Neural progenitor cell (in vitro differentiated cells): ENCODE results near the genes H2AC16, H2AC17 and OR2B3.

DNA sequence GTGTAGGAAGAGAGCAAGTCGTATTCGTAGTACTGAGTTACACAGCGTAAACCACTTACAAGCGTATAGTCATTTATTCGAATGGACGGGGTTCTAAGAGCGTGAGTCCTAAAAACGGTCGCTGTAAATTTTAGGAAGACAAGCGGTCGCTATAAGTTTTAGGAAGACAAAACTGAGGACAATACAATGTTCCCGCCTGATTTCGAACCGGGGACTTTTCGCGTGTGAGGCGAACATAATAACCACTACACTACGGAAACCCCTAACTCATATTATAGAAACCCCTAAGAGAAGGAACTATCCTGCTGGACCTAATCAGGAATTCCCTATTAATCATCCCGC lies 79.4 kb downstream of the H2BC13 start:
- RAMPAGE, long total RNA: no peak

- RAMPAGE, long total RNA: no peak
These were observed 1.9 kb downstream of the H4C12 start for GRCh38 chr6:27829421-27829846.

DNA sequence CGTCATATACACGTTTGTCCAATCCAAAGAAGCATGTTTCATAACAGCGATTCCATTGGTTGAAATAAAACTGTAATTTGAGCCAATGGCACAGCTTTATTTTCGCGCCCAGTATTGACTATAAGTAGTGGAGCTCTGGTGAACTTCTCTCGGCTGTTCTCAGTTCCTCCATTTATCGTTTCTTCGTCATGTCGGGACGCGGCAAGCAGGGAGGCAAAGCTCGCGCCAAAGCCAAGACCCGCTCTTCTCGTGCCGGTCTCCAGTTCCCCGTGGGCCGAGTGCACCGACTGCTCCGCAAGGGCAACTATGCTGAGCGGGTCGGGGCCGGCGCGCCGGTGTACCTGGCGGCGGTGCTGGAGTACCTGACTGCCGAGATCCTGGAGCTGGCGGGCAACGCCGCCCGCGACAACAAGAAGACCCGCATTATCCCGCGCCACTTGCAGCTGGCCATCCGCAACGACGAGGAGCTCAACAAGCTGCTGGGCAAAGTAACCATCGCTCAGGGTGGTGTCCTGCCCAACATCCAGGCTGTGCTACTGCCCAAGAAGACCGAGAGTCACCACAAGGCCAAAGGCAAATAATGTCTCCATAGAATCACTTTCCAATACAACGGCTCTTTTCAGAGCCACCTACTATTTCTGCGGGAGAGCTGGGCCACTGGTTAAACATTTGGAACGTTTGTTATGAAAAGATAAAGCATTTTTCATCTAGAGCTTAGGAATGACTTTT lies at the start of gene H2AC16:
Gene H2AC16 (plus strand): TSS at position 151 of the 729 bp plus-strand sequence.
- RAMPAGE, long total RNA: start-site peak on the plus strand centred at position 165 of the sequence, 31 bp wide, 1,179 and 4,391 reads in 2 replicates

DNA sequence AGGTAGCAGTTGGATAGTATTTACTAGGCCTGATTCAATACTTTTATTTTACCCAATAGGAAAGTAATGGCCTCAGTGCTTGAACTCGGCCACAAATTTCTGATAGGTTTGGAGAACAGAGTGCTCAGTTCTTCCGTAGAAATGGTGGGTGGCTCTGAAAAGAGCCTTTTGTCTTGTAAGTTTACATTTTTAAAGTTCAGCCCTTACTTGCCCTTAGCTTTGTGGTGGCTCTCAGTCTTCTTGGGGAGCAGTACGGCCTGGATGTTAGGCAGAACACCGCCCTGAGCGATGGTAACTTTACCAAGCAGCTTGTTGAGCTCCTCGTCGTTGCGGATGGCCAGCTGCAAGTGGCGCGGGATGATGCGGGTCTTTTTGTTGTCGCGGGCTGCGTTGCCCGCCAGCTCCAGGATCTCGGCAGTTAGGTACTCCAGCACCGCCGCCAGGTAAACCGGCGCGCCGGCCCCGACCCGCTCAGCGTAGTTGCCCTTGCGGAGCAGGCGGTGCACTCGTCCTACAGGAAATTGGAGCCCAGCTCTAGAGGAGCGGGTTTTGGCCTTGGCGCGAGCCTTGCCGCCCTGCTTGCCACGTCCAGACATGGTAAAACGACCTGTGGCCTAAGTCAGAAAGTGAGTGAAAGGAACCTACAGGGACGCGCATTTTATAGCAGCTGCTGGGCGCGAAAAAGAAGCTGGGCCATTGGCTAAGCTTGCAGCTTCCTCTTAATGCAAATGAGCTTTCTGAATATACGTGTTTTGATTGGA lies at the start of gene H2AC17:
Gene H2AC17 (minus strand): TSS at position 632 of the 761 bp plus-strand sequence.
- RAMPAGE, long total RNA: no peak

- RAMPAGE, long total RNA: no peak
These were observed 10.5 kb downstream of the ZNF165 start for GRCh38 chr6:28090816-28091276.

DNA sequence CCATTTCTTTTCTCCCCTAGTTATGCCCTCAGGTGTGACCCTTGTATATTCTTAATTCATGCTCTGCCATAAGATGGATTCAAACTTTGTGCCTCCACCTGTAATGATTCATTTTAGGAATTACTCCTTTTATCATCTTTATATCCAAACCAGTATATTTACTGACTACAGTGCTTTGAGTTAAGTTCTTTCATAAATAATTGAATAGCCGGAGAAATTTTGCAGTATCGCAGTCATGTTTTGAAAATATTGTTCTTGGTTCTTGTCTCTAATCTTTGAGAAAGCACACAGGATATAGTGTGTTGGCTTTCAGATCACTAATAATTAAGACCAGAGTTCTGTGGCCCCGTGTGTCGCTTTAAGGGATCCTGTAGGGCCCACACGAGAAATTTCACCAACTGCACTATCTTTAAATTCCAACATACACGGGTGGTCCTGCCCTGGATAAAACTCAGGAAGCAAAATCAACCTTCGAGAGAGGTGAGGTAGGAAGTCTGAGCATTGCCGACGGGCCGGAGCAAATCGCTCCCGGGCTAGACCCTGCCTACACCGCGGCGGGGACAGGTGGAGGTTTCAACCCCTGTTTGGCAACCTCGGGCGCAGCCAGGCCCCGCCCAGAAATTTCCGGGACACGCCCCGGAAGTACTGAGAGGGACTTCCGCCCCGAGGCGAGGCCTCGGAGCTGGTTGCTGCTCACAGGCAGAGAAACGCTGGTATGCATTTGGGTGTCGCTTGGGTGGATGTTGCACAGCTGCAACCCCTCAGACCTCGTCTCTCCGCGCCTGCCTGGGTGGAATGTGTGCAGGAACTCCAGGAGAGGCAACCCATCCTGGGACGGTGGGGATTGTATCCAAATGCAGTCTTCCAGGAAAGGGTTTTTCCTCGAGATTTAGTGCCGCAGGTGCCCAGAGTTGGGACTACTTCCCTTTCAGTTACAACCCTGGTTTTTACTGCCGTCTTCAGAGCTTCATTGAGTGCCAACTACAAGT lies 19.7 kb downstream of the ZKSCAN8 start:
- RAMPAGE, long total RNA: no peak

GRCh38 chr6:28399119-28399501 lies 437 bp downstream of the ZSCAN12 start:
- RAMPAGE, long total RNA: no peak

- RAMPAGE, long total RNA: no peak
These were observed 27.7 kb downstream of the GPX5 start for GRCh38 chr6:28553385-28553712.

DNA sequence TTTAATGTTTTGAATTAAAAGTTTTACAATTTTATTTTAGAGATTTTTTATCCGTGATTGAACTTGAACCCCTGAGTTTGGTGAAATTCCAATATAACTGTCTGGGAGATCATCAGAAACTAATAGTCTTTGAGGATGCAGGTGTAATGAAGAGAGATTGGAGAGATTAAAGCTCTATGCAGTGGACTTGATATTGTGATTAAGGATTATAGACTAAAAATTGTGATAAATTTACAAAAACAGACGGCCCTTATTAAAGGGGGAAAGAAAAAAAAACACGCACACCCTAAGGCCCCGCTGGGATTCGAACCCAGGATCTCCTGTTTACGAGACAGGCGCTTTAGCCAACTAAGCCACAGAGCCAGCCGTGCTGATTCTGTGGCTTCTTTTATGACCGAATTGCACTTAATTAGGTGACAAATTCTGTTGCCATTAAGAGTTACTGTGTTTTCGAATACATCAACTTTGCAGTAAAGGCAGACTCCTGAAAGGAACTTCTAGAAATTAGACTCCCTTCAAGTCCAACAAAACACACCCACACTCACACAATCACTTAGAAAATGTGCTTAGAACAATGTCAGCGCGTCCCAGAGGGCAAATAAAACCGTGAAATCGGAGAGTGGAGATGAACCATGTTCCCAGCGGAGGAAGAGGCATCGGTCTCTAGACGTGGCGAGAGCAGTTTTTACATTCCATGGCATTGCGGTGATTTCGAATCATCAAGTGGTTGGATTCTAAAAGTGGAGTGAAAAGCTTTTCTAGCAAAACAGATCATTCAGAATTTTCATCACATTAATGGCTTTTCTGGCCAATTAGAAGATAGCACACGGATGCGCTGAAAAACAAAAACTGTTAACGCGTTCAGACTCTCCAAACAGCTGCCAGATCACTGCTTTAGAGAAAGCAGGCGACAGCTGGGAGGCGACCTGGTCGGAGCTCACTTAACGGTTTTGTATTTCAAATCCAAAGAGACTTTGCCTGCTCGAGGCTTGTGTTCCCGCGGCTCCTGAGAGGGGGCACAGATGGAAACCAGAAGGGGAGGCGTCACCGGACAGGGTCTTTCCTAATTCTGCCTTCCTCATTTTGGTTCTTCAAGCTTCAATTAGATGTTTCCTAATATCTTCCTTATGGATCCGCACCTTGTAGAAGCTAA lies 61.2 kb upstream of the SCAND3 start:
- RAMPAGE, long total RNA: no peak

DNA sequence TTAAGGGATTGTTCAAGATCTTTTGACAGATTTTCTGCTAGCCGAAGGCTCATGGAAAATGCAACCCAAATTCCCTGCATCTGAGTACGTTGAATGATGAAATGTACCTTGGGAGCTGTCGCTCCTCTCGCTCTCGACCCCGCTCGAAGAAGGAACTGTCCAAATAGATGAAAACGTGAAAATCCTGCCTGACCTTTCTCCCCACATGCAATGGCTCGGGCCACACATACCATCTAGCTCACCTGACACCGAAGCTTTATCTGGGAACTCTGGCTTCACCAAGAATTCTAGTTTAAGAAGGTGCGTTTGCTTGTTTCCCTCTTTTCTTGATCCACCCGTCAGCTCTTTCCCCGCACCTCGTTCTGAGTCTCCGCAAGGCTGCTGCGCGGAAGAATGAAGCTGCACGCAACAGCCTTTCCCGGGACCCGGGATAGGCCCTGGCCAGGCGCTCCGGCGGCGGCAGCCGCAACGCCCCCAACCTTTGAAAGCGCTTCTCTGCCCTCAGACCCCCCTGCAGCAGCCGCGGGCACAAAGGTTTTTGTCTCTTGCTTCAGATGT lies 87.1 kb upstream of the SCAND3 start:
- RAMPAGE, long total RNA: no peak

DNA sequence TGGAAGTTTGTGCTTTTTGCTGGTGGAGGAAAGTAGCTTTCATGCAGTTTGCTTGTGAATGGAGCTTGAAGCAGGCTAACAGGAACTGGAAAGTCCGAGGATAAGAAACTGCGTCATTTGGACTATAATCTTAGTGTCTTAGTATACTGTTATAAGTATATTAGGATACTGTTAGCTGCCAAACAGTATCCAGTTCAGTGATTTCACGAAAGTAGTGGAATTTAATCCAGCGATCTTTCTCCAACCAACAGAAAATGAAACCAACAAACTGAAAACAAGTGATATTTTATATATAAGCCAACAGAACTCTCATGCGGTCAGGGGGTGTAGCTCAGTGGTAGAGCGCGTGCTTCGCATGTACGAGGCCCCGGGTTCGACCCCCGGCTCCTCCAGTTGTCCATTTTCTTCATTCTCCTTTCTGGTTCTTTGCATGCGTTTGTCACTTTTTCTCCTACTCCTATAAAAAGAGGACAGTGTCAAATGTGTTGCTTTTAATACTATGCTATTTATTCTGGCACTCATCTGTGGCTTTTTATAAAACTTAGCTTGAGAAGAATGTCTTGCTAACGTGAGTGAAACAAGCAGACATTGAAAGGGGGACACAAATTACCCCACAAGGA lies 142.0 kb upstream of the SCAND3 start:
- RAMPAGE, long total RNA: no peak

- RAMPAGE, long total RNA: no peak
These were observed 159.7 kb downstream of the TRIM27 start for GRCh38 chr6:28763896-28764606.

- RAMPAGE, long total RNA: no peak
These were observed 59.9 kb downstream of the TRIM27 start for GRCh38 chr6:28863357-28864752.

DNA sequence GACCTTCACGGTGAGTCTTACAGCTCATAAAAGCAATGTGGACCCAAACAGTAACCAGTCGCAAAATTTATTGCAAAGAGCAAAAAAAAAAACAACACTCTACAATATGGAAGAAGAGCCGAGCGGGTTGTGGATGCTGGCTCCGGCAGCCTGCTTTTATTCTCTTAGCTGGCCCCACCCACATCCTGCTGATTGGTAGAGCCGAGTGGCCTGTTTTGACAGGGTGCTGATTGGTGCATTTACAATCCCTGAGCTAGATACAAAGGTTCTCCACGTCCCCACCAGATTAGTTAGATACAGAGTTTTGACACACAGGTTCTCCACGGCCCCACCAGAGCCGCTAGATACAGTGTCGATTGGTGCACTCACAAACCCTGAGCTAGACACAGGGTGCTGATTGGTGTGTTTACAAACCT lies 25.4 kb upstream of the TRIM27 start:
- RAMPAGE, long total RNA: no peak

GRCh38 chr6:29087140-29087655 lies at the start of gene OR2B3:
Gene OR2B3, minus strand, starts transcription at chr6:29087313.
- RAMPAGE, long total RNA: no peak

DNA sequence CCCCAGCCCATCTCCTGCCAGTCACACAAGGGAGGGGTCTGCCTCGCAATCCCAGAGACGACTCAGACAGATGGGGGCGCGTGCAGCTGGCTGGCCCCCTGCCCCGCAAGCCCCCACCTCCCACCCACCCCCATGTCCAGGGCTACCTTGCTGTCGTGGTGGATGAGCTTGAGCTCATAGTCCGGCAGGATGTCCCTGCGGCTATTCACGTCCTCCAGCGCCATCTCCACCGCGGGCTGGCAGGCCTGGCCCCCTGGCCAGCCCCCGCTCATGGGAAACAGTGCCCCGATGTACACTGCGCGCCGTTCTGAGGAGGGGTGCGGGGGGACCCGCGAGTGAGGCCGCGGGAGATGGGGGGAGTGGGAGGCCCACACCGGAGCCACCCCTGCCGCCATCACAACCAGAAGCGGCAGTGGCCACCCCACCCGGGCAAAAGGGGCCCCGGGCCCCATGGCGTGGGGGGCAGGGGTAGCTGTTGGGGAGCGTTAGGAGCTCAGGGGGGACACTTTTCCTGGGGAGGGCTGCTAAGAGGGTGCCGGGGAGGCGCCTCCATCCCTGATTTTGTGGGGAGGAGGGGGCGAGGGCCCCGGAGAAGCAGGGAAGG lies 5.5 kb downstream of the GABBR1 start:
- RAMPAGE, long total RNA: no peak

DNA sequence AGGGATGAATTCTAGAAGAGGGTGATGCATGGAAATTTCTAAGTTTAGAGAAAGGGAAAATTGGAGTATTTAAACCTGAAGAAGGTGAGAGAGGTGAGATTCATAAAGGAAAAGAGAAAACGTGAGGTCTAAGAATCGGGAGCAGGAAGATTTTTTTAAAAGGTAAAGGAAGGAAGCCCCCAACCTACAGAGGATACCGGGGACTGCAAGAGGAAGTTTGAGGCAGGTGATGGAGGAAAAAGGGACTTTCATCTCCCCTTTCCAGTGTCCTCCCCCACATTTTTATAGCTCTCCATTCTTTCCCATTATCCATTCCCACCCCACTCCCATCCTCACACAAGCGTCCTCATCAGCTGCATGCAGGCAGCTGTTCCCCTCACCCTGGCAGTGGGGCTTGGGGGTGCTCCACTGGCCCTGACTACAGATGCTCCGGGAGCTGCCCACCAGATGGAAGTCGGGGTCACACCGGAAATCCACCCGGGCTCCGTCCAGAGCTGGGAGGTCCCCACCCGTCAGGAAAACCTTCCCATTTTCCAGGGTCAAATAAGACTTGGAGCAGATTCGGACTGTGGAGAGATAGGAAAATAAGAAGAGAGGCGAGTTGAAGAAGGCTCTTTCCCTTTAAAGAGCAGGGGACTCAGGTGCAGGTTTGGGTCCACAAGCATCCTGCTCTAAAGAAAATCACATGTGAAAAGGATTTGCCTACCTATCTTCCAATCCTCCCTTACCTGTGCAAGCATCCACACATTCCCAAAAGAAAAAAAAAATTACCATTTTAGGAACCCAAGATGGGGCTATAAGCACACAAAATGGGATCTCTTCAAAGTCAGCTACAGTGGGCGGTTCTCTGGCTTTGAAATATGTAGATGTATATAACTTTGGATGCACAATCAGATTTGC lies 2.7 kb downstream of the GABBR1 start:
- RAMPAGE, long total RNA: no peak

- RAMPAGE, long total RNA: no peak
These were observed 8.7 kb upstream of the GABBR1 start for GRCh38 chr6:29641720-29642079.

DNA sequence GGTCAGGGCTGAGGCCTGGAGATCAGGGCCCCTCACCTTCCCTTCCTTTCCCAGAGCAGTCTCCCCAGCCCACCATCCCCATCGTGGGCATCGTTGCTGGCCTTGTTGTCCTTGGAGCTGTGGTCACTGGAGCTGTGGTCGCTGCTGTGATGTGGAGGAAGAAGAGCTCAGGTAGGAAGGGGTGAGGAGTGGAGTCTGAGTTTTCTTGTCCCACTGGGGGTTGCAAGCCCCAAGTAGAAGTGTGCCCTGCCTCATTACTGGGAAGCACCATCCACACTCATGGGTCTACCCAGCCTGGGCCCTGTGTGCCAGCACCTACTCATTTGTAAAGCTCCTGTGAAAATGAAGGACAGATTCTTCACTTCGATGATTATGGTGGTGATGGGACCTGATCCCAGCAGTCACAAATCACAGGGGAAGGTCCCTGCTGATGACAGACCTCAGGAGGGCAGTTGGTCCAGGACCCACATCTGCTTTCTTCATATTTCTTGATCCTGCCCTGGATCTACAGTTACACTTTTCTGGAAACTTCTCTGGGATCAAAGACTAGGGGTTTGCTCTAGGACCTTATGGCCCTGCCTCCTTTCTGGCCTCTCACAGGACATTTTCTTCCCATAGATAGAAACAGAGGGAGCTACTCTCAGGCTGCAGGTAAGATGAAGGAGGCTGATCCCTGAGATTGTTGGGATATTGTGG lies 2.3 kb downstream of the HLA-F start:
- RAMPAGE, long total RNA: no peak

DNA sequence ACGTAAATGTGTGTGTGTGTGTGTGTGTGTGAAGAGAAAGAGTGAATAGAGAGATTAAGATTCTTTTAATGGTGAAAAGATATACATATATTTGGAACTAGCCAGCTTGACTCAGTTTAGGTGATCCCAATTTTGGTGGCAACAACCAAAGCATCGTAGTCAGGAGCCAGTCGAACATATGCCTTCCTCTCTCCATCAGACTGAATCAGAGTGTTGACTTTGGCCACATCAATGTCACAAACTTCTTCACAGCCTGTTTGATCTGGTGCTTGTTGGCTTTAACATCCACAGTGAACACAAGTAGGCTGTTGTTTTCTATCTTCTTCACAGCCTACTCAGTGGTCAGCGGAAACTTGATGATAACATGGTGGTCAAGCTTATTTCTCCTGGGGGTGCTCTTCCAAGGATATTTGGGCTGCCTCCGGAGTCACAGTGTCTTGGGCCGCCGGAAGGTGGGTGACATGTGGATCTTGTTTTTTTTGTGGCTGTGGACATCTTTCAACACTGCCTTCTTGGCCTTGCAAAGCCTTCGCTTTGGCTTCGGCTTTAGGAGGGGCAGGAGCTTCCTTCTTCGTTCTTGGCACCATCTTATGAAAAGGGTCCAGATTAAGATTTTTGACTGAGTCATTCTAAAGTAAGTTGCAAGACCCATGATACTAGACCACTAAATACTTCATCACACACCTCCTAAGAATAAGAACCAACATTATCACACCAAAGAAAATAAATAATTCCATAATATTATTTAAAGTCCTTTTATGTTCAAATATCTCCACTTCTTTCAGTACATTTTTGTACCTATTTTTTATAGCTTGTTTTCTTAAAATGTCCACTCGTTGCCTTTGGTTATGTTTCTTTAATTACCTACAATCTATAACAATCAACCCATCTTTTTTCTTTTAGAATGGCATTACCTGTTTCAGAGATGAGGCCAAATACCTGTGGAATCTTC lies 3.6 kb downstream of the HLA-F start:
- RAMPAGE, long total RNA: no peak